HT-29 (cell line): ENCODE data around the genes COL4A2 and RAB20.

GRCh38 chr13:110186869-110187738, 119.9 kb downstream of the COL4A1 start:
- RAMPAGE, long total RNA, result no peak

- RAMPAGE, long total RNA, result no peak
Measured at GRCh38 chr13:110194969-110195398, 112.0 kb downstream of the COL4A1 start.

DNA sequence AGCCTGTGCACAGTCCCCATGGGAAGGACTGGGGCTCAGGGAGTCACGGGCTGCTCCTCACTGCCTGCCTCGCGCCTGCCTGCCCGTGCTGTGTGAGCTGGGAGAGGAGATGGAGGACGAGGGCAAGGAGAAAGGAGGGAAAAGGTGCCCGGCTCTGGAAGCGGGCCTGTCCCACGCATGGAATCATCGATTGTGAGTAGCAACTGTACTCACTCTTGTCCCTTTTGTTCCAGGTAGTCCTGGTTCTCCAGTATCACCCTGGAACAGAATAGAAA, 93.5 kb downstream of the COL4A1 start:
- RAMPAGE, long total RNA, result no peak

DNA sequence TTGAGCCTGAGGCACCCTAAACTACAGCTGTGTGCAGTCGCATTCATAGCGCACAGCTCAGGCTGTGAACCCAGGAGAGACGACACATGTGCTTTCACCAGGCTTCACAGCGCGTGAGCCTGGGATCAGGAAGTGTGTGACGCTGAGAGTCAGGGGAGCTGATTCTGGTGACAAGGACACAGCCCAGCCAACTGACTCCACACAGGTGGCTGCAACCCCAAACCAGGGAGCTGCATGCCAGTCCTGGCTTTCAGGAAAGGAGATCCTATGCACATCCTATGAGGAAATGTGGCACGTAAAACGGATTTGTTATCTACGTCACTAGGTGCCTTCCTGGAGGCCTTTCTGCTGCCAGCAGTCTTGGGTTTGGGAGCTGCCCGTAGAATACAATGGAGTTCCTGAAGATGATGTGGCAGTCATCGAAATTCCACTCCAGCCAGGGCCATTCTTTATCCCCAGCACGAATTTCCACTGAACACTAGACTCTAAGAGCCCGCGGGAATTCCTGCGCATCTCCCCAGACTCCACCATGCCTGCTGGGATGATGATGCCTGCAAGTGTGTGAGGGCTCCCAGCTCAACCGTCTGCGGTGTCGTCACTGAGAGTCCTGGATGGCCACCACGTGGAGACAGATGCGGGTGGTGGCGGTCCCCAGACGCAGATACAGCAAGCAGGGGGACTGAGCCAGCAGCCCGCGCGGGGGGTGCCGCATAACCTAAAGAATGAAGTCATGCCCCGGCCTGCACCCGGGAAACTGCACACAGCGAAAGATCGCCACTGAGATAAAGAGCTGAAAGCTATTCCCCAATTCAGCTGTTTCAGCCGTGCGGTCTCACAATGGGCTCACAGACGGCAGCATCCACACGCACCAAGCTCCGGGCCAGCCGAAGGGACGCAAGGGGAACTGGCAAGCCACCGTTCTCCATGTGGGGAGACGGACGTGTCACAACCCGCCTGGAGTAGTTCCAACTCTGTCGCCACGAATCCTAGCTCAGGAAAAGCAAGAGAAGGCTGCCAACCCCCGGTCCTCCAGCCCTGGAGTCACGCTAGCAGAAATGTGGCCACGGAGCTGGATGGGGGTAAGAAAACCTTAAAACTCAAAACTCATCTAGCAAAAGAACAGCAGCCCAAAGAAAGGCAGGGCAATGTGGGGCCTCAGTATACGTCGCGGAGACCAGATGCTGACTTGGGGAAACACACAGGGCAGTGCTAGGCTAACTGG, 41.1 kb downstream of the COL4A1 start:
- RAMPAGE, long total RNA, result no peak

- RAMPAGE, long total RNA, result no peak
Measured at GRCh38 chr13:110287499-110287895, 19.5 kb downstream of the COL4A1 start.

- RAMPAGE, long total RNA, result no peak
Measured at GRCh38 chr13:110307220-110308061, at the start of gene COL4A2. Gene COL4A2, plus strand, starts transcription at chr13:110307284.

DNA sequence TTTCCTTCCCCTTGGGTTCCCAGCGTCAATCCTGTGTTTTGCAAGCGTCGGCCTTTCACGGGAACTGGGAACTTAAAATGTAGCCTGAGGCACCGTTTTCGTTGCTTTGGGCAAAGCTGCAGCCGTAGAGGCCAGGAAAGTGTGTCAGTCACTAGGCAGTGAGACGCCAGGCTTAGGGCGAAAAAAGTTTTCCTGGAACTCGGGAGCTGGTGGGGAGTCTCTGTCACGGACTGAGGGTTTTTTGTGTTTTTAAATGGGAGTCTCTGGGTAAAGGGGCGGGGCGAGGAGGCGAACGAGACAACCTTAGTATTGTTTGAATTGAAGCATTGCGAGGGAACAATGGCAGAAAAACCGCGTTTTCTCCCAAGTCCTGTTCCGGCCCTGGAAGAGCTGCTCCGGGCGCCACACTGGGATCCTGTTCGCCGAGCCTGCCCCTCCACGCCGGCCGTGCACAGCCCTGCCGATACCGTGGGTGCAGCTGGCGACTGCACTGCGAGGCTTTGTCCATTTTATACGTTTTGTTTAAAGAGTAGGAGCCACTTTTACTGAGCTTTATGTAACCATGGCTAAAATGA, 1.3 kb downstream of the COL4A2 start:
- RAMPAGE, long total RNA, result no peak

- RAMPAGE, long total RNA, result no peak
Measured at GRCh38 chr13:110308877-110309696, 2.0 kb downstream of the COL4A2 start.

DNA sequence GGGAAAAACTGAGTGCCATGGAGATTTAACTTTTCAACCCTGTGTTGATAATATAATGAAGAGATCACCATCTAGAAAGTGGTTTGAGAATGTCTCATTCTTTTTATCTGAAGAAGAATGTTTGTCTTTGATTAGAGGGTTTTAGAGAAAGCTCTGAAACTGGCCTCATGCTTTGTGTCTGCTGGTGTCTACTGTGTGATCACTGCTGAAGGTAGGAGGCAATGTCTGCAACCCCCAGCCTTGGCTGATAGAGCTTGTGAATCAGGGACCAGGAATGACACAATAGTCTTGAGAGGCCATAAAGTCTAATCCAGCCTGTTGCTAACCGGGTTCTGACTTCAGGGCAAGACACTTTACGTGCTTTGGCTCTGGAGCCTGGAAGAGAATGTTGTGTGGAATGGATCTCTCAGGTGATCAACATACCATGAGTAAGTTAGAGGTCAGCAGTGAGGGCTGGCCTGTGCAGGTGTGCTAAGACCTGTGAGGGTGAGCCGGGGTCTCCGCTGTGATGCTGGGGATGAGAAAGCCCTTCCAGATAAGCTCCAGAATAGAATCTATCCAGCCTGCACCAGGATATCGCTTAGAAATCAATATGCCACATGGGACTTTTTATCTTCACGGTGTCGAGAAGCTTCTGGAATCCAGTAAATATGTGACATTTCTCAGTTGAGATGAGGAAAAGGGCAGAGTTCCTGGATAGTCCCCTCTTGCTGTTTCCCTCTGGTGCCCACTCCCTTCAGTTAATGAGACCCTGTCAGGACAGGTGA, 5.6 kb downstream of the COL4A2 start:
- RAMPAGE, long total RNA, result no peak

DNA sequence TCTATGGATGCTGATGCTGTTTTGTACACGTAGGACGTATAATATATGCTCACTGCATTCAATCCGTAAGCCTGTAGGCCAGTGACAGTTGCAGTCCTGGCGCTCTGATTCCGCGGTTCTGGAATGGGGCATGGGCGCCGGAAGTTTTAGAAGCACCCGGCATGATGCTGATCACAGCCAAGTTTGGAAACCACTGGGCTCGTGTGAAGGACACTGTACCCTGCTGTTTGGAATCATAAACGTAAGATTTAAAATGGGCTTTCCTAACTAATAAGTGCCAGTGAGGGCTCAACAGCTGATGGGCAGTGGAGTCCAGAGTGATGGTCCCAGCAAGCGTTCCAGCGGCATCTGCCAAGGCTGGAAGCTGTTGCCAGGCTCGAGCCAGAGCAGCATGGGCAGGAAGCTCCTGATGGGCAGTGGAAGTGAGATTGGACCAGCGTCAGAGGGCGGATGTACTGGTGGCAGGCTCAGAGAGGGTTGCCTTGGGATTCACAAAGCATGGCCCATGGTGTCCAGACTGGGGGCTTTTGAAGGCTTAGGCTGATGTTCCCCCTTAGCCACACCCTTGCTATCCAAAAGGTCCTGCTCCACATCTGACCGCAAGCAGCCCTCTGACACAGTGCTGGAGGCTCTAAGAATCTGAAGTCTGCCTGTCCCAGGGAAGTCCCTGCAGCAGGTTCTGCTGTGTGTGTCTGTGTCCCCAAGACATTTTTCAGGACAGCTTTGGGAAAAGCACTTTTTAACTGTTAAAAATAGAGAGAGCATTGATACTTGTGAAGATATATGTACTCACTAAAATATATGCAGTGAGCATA, 30.2 kb downstream of the COL4A2 start:
- RAMPAGE, long total RNA, result no peak

GRCh38 chr13:110346481-110346783, 39.3 kb downstream of the COL4A2 start:
- RAMPAGE, long total RNA, result no peak

DNA sequence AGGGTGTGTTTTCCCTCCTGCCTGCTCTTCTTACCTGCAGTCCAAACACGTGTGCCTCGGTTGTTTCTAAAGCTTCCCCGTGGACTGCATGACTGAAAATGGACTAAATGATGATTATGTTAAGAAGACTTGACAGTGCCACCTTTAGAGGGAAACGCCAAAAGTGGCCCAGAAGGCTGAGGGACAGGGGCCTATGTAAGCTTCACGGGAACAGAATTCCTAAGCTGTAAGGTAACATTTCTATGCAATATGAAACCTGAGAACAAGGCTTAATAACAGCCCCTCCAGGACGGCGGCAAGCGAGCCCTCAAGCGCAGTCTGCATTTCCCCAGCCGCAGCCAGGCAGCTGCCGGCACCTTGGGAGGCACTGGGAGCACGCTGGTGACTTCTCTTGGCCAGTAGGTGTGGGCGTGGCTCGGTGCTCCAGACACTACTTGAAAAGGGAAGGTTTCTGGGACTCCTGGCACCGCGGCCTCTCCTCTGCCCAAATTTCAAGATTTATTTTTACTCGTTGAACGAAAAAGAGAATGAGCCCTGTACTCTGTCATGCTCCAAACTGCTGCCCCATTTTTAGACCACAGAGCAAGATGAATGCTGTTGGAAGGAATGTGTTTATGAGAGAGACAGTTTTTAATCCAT, 81.0 kb downstream of the COL4A2 start:
- RAMPAGE, long total RNA, result no peak

DNA sequence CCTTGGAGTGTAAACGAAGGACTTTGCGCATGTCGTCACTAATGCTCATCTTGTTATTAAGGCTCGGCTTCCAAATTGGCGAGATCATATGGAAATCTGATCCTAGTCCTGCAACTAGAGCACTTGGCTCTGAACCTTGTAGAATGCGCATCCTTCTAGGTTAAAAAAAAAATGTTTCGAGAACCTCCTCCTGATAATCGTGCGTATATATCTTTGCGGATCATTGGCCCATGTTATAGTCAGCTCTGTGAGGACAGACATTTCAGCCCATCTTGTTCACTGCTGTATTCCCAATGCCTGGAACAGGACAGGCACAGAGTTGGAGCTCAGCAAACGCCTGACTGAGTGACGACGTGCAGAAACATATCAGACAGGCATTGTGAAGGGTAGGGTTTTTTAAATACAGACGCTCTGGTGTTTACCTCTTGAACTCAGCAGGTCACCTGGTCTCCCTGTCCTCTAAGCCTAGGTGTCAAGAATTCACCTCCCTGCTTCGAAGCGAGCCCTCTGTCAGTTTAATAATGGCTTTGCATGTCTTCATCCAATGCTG, 114.0 kb downstream of the RAB20 start:
- RAMPAGE, long total RNA, result no peak

DNA sequence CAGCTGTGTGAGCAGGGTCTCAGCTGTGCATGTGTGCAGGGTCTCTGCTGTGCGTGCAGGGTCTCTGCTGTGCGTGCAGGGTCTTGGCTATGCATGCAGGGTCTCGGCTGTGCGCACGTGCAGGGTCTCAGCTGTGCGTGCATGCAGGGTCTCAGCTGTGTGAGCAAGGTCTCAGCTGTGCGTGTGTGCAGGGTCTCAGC, 42.4 kb downstream of the RAB20 start:
- RAMPAGE, long total RNA, result no peak

DNA sequence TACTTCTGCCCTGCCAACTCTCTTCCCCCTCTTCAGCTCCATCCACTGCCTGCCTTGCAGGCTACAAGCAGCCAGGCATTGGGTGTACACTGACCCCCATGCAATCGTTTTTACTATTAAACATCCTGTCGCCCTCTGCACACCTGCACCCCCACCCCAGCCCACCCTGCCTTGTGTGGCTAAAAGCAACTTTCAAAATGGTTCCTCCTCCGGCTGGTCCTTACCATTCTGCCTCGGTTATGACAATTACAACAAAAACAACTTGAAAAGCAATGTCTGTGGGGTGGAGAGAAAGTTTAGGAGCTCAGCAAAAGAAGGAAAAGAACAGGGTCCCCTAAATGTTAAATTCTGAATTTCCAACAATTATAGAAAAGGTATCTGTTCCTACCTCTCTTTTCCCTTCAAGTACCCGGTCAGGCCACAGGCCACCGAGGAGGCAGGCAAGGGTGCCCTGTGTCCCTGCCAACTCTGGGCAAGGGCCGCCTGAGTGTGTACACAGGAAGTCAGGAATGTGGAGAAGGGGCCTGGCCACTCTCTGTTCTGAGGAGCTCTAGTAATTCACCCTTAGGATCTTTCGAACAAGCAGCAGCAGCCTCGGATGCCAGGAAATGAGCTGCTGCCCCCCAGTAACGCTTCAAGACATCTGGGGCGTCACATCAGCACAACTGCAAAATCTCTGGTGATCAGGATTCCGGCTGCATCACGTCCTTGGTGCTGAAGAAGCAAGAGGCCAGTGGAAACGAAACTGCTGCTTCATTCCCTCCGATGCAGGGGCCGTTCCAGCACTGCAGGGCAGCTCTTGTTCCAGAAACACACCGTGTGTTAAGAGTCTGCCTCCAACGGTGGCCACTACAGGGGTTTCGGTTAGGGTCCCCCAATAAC, 2.2 kb downstream of the RAB20 start:
- RAMPAGE, long total RNA, result no peak

- RAMPAGE, long total RNA, result no peak
Measured at GRCh38 chr13:110560961-110561994, at the start of gene RAB20. Gene RAB20, minus strand, starts transcription at chr13:110561722.

GRCh38 chr13:110562853-110563241, 1.3 kb upstream of the RAB20 start:
- RAMPAGE, long total RNA, result no peak

- RAMPAGE, long total RNA, result no peak
Measured at GRCh38 chr13:110632205-110632912, 17.0 kb downstream of the NAXD start.

DNA sequence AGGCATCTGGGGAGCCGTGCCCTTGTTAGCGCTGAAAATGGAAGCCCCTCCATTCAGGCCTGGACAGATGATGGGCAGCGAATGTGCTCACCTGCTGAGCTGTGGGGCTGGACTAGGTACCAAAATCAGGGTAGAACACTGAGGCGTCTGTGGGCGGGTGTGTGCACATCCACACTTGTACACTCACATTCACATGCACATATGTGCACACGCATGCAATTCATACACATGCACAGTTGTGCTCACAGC, 20.7 kb downstream of the NAXD start:
- RAMPAGE, long total RNA, result no peak

DNA sequence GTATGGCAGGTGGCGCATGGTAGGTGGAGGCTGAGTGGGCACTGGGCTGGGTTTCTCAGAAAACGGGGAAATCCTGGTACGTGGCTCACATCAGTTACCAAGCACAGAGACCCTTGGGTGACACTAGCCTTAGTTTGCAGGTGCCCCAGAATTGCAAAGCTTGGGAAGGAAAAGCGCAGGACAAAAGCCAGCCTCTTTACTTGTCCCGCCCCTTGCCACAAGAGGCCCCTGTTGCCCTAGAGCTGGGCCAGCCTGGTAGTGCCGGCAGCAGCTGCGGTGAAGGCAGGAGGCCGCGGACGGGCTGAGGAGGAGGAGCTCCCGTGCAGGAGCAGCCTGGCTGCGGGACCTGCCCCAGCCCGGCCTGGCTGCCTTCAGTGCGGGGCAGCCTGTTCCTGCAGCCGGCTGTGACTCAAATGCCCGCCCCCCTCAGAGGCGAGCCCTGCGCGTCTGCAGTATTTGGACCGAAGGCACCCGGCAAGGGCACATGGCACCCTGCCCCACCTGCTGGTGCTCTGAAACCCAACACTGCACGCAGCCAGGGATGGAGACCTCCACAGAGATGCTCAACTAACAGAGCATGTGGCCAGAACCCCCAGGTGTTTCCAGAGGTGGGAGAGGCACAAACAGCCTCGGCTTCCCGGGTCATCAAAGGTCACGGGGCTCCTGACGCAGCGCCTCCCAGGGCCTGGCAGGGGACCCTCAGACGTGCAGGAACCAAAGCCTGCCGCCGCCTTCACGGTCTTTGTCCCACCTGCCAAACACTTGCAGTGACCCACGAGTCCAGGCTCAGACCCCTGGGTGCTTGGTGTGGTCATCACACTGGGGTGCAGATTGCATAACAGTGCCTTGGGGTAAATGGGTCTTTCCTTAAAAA, 29.7 kb downstream of the NAXD start:
- RAMPAGE, long total RNA, result no peak